Type B pancreatic cell (in vitro differentiated cells): ENCODE data around the genes MBNL2, RAP2A and IPO5.

- PRO-cap = unidirectional peak, plus-strand start at chr13:97222333
Observed at GRCh38 chr13:97221812-97223103, at the start of gene MBNL2. Gene MBNL2 (plus strand): TSS chr13:97222333.

DNA sequence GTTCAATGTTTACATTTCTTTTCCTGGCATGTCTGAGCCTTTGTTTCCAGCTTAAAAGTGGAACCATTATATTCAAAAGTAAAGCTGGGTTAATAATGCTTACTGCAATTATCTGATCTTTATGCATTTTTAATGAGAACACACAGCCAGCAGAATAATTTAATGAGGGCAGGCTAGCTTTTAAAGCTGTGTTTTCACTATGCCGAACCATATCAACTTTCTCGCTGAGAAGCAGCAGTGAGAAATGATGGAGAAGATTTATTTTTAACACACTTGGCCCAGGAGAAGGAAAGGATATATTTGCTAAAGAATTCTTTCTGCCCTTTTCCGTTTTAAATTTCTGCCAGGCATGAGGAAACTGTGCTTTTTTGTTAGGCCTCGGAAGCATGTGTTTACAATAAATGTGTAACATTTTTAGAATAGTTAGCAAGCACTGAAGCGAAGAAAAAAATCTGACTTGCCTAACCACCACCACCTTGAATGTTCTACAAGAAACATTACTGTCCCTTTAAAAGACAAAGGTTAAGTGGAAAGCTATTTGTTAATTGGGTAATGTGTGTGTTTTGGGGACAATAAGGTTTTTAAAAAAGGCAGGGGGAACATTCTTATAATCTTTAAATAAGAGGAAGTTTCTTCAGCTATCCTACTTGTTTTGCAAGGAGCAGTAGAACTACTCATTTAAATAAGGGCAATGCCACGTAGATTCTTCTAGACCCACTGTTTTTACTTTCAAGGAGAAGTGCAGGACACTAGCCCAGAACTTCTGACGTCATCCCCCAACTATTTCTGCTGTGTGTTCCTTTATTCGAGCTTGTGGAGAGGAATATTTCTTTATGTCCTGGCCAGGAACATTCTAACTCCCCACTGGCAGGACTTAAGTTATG lies 1.2 kb downstream of the MBNL2 start:
- PRO-cap = bidirectional peak, plus-strand start outside the sequence, minus-strand start at position 719 of the sequence

DNA sequence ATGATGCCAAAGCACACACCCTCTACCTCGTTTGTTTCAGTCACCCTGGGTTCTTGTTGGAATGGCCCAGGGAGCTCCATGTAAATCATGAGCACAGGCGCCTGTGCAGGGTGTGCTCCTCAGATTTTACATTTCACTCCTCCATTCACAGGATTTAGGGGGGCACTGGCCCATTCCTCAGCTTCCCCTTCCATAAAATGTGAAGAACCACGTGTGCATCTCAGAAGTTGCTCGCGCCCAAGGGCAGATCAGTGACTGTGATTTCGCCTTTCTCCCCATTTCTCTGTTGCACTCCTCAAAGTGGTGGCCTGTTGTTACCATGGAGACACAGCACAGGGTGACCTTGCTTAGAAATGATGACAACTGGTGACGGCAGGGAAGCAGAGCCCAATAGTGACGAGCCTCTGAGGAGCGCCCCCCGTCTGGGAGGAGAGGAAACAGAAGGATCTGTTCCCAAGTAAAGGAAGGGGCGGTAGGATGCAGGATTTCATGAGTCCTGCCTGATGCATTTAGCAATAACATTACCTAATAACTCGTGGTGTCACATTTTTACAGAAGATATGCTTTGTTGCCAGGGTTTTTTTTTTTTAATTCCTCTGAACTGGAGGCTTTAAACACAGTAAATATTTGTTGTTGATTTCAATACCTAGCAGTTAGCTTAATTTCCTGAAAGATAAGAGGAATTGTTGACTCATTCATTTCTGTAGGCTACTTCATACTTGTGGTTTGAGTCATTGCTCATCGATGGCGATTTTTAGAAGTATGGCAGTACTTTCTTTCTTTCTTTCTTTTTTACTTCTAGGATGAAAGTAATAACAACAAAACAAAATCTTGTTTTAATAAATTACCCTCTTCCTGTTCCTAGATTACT lies 35.7 kb downstream of the MBNL2 start:
- PRO-cap = no peak

DNA sequence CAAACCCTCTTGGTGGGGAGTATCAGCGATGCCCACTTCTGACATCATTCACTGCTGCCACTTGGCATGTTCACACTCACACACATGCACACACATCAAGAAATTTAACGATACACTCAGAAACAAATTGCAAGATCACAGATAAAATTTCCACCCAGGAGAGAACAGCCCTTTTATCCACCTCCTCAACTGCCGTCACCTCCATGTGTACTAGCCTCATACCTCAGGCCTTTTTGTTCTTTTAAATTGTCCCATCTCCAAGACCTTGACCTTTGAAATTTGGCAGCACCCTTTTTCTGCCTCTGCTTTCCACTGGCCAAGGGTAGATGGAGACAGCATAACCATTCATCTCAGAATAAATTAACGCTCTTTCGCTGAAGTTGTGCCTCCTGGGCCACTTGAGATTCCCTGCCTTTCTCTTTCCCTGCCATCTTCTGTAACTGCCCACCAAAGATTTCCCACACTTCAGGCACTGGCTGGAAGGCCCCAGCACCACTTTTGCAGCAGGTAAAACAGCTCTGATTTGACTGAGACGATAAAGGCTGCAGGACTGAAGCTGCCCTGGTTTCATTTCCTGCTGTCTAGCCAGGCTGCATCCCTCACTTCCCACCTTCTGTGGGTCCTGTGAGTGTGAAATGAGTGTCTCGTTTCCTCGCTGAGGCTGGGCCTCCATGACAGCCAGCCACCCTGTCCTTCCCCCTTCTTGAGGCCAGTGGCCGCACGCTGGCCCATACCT lies 39.3 kb downstream of the MBNL2 start:
- PRO-cap = no peak

- PRO-cap = no peak
Observed at GRCh38 chr13:97274689-97275512, 52.8 kb downstream of the MBNL2 start.

DNA sequence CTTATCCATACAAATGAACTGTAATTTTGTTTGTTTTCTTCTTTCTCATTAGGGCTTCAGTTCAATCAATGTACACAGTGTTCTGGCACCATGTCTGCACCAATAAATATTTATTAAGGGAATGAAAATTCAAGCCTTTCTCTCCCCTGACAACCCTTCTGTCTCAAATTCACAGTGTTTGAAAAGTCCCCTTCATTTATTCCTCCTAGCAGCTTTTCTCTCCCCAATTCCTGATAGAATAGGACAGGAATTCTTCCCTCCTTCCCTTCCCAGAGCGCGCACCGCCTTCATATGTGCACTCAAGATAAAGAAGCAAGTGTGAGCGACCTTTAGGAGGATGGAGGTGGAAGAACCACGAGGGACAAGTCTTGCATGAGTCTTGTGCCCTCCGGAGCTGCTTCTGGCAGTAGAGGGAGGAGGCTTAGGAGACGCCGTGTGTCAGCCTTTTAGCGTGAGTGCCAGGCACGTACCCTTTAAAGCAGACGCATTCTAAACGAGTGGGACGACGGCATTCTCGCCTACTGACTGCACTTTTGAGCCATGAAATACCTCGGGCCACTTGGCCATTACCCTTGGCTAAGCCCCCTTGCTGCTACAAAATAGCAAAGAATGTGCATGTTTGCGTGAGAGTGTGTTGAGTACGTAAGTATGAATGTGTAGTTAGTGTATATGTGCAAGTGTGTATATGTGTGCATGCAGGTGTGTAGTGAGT lies 95.4 kb upstream of the RAP2A start:
- PRO-cap = no peak

DNA sequence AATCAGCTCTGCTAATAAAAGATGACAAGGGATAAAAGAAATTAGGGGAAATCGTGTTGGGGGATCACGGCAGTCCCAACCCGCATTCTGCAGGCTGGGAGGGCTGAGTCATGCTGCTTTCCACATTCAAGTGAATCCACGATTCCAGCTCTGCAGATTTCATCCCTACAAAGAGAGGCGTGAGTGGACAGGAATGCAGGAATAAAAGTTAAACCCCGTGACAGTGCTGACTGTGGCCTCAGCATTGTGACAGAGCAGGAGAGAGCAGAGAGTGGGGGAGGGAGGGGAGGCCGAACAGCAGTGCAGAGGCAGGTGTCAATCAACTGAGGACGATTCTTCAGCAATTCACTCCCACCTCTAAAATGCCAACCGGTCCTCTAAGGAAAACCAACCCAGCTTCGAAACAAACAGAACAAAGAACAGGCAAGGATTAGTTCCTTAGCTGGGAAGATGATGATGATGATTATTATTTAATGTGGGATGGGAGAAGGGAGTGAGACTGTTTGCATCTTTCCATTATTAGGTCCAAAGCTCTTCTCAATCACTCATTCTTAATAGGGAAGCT lies 66.4 kb upstream of the RAP2A start:
- PRO-cap = no peak

- PRO-cap = unidirectional peak, minus-strand start at chr13:97432976
Observed at GRCh38 chr13:97432653-97433067, 1.3 kb upstream of the RAP2A start.

GRCh38 chr13:97434026-97434267 lies at the start of gene RAP2A:
Gene RAP2A (plus strand): TSS chr13:97434169.
- PRO-cap = bidirectional peak, plus-strand start at chr13:97434230, minus-strand start at chr13:97433797

DNA sequence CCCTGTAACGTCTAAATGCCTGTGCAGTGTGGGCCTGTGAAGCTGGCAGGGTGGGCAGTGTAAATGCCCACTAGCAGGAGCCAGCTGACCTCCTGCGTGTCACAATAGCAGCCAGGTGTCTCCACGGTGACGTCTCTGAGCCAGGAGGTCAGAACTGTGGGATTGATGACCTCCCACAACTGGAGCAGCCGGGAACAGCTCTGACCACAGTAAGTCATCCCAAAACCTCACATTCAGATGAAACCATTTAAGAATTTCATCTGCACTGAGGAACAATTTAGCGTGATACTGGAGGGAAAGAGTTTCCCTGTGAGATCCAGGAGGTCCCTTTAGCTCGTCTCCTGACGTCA lies at the start of gene IPO5:
Gene IPO5, plus strand, starts transcription at position 168 of the 350 bp plus-strand sequence.
- PRO-cap = no peak

DNA sequence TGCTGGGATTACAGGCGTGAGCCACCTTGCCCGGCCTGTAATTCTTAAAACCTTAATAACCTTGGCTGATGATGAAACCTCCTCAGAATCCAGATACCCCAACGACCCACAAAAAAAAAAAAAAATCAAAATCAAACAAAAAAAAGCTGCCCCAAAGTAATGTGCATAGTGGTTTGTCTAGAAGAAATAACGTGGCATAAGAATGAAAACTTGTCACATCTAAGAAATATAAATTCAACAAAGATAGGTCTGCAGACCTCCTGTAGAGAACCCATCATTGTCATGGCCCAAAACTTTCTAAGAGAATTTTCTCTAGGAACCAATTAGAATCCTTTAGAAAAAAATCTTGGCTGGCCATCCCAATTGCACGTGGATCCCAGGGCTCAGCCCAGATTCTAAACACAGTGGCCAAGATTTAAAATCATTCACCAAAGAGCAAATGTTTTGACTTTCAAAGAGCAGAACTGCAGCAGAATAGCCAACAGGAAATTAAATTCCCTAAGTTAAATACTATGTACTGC lies 21.2 kb downstream of the IPO5 start:
- PRO-cap = no peak

- PRO-cap = bidirectional peak, plus-strand start at chr13:97976471, minus-strand start at chr13:97976390
Observed at GRCh38 chr13:97976332-97976412, 22.7 kb downstream of the IPO5 start.

DNA sequence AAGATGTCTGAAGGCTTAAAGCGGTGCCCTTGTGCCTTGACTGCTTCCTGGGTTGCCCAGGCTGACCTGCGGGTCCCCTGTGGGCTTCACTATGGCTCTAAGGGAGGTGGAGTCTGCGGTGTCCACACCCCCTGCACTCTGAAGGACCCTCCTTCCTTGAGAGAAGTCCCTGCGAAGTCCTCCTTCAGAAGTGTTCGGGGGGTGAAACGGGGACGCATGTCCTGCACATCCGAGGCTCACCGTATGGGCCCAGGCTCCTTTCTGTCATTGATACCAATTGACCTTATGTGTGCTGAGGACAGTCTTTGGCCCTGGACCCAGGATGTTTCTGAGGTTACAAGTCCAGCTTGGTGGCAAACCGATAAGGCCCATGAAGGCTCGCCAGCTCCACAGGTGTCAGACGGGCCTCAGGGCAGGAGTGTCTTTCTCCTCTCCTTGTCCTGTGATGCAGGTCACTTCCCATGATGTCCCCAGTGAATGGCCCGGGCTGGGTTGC lies 11.6 kb upstream of the RNF113B start:
- PRO-cap = no peak

DNA sequence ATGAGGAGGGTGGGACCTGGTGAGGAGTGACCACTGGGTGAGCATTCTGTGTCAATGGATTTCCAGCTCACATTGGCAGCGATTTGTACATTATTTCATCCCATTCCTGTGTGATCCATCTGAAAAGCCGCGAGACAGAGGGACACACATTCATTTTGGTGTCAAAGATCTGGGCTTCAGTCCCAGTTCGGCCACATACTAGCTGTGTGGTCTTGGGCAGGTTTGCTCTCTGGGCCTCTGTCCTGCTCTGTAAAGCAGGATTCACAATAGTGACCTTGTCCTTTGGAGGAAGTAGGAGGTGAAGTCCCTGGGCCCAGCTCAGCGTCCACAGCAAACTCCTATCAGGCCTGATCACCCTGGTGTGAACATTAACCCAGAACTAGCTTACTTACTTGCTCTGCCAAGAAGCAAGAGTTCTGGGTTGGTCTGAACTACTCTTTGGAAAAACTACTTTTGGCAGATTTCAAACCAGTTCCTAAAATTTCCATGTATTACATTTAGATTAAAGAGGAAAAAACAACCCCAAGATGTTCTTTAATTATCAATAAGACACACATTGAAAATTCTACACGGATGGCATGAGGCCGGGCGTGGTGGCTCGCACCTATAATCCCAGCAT lies 89.2 kb upstream of the RNF113B start:
- PRO-cap = no peak

- PRO-cap = no peak
Observed at GRCh38 chr13:98327720-98328791, 151.0 kb upstream of the RNF113B start.

- PRO-cap = no peak
Observed at GRCh38 chr13:98401861-98402421, 175.0 kb downstream of the STK24 start.

GRCh38 chr13:98448648-98449671 lies 127.9 kb downstream of the STK24 start:
- PRO-cap = no peak

DNA sequence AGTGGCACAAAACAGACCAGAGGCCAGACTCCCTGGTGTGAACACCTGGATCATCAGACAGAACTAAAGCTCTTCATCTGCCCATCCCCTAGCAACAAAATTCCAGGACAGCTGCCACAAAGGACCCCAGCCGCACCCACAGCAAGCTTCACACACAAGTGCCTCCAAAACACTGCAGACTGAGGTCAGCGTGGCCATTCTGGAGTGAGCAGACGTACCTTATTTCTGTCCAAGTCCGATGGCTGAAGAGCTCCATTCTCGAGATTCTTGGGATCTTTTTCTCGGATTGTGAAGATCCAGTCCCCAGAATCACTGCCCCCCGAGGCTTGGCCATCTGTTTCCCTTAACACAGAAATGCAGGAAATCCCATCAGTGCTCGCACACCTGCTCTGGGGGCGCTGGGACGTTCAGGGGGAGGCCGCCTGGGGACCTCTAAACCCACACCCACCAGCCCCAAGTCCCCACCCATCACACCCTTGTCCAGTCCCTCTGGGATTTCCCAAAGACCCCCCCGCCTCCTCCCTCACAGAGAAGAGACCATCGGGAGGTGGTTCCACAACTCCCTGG lies 115.3 kb downstream of the STK24 start:
- PRO-cap = no peak

GRCh38 chr13:98476490-98477081 lies 100.3 kb downstream of the STK24 start:
- PRO-cap = no peak

DNA sequence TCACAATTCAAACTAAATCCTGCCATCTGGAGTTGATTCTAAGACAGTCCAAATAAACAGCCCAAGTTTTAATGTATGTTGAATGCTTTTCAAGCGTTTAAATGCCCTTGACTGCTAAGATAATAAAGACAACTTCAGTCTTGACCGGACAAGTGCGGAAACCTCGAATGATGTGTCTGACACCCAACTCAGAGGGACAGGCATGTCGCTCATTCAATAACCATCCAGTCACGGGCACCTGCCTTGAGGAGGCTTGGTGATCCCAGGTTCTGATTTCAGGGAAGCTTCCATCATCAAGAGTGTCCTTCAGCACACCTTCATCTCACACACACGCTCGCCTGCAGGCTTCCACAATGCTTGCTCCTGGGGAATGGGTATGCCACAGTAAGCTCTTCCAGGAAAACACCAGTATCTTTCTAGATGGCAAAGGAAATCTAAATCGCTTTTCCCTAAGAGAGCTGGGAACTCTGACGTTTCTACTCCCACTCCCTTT lies 93.0 kb downstream of the STK24 start:
- PRO-cap = no peak